ENCODE measurements around a stretch of chr6.

- PRO-cap, result no peak
- RAMPAGE, long total RNA, 5 experiments, result no peak in any of the 5 experiments
- RRBS, result no CpG with 5 or more reads among the region's 2 CpGs
These were observed 4.6 kb downstream of the NDUFAF4 start for GRCh38 chr6:96893037-96893526.

DNA sequence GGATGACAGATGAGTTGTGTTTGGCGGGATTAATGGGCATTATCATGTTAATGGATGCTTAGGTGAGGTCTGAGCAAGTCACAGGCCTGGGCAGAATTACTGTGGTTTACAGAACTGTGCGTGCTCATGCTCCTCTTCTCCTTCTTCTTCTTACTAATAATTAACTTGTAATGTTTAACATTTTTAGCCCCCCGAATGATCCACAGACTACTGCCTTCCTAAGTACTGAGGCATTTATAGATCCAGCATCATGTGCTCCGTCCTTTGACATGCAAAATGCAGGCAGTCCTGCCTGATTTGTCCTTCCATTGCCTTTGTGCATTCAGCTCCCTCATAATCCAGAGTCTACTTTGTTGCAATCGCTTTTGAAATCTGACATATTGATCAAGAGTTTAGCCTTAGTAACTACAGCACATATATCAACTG, 753.5 kb upstream of the MMS22L start:
- PRO-cap, result no peak
- RAMPAGE, long total RNA, 5 experiments, result no peak in any of the 5 experiments
- RRBS, result no CpG with 5 or more reads among the region's 5 CpGs

DNA sequence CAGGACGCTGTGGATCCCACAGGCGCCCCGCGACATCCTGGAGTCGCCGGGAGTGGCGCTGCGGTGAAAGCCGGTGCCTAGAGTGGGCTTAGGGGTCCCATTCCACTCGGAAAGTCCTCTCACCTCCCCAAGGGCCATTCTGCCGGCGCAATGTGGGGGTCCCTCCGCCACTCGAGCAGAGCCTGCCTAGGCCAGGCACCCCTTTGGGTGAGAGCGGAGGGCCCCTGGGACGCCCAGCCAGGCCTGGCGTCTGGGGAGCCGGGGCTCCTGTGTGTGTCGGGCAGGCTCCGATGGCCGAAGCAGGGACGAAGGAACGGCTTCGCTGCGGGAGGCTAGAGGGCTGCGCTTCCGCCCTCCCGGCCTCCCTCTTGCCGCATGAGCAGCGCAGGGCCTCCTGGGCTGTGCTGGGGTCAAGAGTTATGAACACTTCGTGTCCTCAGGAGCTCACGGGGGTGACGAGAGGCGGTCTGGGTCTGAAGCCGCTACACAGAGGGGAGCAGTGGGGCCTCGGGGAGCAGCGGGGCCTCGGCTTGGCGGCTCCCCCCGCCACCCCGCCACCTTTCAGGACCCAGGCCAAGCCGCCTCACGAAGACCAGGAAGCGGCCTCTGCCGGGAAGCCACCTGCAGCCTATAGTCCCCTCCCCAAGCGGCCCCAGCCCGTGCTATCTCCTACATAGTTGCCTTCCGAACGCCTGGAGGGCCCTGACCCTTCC, 13.6 kb downstream of the POU3F2 start:
- PRO-cap, result no peak
- RAMPAGE, long total RNA, 5 experiments, result no peak in any of the 5 experiments
- RRBS, result 10% methylated on average over 17 of the region's 49 CpGs

- PRO-cap, result no peak
- RAMPAGE, long total RNA, 5 experiments, result start-site peak on the minus strand in 1 of 5 experiments, at chr6:98918399-98918601 at its widest, 5 reads per replicate
- RRBS, result no CpG with 5 or more reads among the region's 1 CpG
These were observed 29.4 kb downstream of the FBXL4 start for GRCh38 chr6:98918184-98918863.

DNA sequence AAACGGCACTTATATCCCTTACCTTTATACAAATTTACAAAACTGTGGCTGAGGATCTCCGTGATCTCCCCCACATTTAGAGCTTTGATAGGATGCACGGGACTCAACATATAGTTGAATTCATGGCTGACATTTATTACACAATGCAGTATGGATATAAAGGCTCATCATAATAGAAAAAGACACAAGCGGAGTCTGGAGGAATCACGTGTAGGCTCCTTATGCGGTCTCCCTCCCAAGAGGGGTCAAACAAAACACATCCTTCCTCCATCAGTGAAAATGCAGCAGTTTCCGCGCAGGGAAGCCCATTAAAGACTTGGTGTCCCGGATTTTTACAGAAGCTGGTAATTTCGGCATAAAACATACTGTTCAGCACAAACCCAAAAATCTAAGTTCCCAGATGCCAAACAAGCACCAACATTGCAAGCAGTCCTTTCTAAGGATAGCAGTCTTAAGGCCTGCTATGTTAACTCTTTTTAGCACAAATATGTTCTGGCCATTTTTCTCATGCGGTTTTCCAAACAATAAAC, 1.1 kb downstream of the USP45 start:
- PRO-cap, result no peak
- RAMPAGE, long total RNA, 5 experiments, result no peak in any of the 5 experiments
- RRBS, result no CpG with 5 or more reads among the region's 11 CpGs

DNA sequence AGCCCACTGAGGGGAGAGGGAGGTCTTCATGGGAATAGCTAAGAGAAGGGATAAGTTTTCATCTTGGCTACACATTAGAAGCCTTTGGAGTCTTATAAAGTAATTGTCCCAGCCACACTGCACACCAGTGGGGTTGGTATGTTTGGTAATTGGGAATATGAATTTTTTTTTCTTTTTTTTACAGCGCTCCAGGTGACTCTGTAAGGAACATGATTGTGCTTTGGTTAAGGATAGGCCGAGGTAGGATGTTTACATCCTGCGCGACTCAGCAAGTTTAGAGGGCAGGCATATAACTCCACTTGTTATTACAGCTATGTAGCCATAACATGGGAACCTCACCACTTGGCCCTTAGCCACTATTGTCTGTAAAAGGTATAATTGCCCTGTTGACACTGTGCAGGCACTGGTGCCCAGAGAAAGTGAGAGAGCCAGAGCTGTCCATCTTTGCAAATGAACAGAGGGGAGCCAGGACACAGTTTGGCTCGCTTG, 172.9 kb downstream of the MCHR2 start:
- PRO-cap, result no peak
- RAMPAGE, long total RNA, 5 experiments, result no peak in any of the 5 experiments
- RRBS, result no CpG with 5 or more reads among the region's 5 CpGs

DNA sequence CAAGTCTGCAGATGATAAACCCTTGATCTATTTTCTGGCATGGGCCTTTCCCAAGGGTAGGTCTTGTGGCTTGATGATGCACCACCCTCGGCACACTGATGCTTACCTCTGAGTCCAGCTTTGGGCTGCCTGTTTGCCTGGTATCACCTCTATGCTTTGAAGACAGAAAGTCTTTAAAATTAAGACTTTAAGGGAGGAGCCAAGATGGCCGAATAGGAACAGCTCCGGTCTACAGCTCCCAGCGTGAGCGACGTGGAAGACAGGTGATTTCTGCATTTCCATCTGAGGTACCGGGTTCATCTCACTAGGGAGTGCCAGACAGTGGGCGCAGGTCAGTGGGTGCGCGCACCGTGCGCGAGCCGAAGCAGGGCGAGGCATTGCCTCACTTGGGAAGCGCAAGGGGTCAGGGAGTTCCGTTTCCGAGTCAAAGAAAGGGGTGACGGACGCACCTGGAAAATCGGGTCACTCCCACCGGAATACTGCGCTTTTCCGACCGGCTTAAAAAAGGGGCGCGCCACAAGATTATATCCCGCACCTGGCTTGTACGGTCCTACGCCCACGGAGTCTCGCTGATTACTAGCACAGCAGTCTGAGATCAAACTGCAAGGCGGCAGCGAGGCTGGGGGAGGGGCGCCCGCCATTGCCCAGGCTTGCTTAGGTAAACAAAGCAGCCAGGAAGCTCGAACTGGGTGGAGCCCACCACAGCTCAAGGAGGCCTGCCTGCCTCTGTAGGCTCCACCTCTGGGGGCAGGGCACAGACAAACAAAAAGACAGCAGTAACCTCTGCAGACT, 202.4 kb upstream of the MCHR2 start:
- PRO-cap, result no peak
- RAMPAGE, long total RNA, 5 experiments, result no peak in any of the 5 experiments
- RRBS, result no CpG with 5 or more reads among the region's 37 CpGs

- PRO-cap, result no peak
- RAMPAGE, long total RNA, 5 experiments, result no peak in any of the 5 experiments
- RRBS, result no CpG with 5 or more reads among the region's 2 CpGs
These were observed 17.9 kb upstream of the SIM1 start for GRCh38 chr6:100482555-100483163.

DNA sequence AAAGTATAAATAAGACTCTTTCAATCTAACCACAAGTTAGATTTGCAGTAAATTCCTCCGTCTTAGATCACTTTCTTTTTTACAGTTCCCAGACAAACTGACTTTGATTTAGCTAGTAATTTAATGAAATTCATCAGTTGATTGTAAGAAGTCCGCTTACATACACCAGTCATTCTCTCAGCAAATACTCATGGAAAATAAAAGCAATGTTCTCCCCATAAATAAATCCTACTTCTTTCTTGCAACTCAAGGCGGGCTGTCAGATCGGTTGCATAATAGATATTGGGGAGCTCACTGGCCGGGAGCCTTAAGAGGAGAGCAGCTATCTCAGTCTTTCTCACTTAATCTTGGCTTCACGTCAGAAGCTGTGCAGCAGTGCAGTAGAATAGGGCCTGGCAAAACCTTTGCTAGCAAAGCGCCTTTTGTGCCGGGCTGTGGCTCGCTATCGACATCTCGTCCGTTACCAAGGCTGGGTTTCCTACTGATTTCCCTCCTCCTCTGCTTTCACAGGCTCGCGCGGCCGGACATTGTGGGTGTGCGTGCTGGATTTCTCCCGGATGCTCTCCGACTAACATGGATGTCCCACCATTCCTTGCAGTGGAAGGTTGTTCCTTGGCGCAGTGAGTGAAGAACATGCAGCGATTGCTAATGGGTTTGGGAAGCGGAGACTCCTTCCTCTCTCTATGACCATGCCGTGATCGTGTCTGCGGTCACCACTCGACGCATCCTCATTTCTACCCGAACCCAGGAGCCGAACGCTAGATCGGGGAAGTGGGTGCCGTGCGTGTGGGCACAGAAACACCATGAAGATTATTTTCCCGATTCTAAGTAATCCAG, 5.2 kb downstream of the GRIK2 start:
- PRO-cap, result no peak
- RAMPAGE, long total RNA, 5 experiments, result start-site peak on the plus strand in 1 of 5 experiments, centred at position 661 of the sequence, 8 to 11 reads per replicate
- RRBS, result 13% methylated on average over 11 of the region's 34 CpGs

- PRO-cap, result no peak
- RAMPAGE, long total RNA, 5 experiments, result no peak in any of the 5 experiments
- RRBS, result no CpG with 5 or more reads among the region's 3 CpGs
These were observed 409.4 kb downstream of the HACE1 start for GRCh38 chr6:104450414-104450708.

GRCh38 chr6:104941819-104942150, 15.1 kb upstream of the LIN28B start:
- PRO-cap, result no peak
- RAMPAGE, long total RNA, 5 experiments, result no peak in any of the 5 experiments
- RRBS, result no CpG with 5 or more reads among the region's 6 CpGs

DNA sequence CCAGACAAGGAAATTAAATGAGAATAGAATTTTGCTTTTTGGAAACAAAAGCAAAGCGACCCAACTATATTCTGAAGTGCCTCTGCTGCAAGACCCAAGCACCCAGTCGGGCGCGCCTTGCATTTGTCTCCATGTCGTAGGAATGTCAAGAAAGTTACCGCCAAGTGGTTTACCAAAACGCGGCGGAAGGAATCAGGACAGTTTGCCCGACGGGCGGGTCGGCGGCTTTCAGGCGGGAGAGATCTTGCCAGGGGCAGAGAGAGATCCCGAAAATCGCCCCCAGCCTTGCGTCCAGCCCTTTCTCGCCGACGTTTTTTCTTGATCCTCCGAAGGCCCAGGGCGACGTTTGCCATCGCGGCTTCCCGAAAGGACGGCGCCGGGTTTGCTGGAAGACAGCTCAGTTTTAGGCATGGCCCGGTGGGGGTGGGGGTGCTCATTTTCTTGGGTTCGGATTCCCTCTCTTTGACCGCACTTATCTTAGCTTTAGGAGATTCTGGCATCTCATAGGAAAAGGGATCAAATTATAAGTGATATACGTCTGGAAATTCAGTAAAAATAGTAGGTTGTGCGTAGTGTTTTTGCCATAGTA, 3.9 kb upstream of the LIN28B start:
- PRO-cap, result no peak
- RAMPAGE, long total RNA, 5 experiments, result no peak in any of the 5 experiments
- RRBS, result no CpG with 5 or more reads among the region's 35 CpGs

DNA sequence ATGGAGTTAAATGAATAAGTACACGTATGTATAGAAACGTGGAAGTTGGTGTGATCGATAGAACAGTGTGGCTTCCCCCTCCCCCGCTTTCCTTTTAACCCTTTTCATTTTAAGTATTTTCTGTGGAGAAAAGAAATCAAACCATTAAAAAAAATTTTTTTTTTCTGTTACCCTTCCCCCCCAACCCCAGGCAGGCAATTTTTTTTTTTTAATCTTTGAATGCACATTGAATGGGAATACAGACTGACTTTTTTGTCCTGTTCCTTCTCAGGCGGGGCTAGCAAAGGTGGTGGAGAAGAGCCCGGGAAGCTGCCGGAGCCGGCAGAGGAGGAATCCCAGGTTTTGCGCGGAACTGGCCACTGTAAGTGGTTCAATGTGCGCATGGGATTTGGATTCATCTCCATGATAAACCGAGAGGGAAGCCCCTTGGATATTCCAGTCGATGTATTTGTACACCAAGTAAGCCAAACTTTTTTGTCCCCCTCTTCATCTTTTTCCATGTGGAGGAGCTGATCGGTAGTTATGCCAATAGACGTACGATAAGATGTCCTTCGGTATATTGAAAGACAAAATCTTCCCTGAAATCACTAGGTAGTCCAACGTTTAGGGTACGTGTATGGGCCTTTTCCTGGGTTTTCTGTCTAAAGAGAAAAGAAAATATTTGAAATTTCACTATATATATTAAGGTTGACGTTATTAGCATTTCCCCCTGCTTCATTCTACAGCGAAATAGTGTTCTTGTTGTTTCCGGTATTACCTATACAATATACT, 1.1 kb downstream of the LIN28B start:
- PRO-cap, result no peak
- RAMPAGE, long total RNA, 5 experiments, result no peak in any of the 5 experiments
- RRBS, result no CpG with 5 or more reads among the region's 22 CpGs

GRCh38 chr6:105310232-105311524, 92.2 kb downstream of the PREP start:
- PRO-cap, result no peak
- RAMPAGE, long total RNA, 5 experiments, result no peak in any of the 5 experiments
- RRBS, result no CpG with 5 or more reads among the region's 10 CpGs

GRCh38 chr6:105373250-105373681, 29.6 kb downstream of the PREP start:
- PRO-cap, result no peak
- RAMPAGE, long total RNA, 5 experiments, result start-site peak on the minus strand in 2 of 5 experiments, at chr6:105373486-105373574 at its widest, 23 to 33 reads per replicate
- RRBS, result no CpG with 5 or more reads among the region's 5 CpGs

GRCh38 chr6:105453398-105453737, 50.5 kb upstream of the PREP start:
- PRO-cap, result bidirectional peak, plus-strand start at chr6:105453631, minus-strand start at chr6:105453517
- RAMPAGE, long total RNA, 5 experiments, result no peak in any of the 5 experiments
- RRBS, result no CpG with 5 or more reads among the region's 7 CpGs

DNA sequence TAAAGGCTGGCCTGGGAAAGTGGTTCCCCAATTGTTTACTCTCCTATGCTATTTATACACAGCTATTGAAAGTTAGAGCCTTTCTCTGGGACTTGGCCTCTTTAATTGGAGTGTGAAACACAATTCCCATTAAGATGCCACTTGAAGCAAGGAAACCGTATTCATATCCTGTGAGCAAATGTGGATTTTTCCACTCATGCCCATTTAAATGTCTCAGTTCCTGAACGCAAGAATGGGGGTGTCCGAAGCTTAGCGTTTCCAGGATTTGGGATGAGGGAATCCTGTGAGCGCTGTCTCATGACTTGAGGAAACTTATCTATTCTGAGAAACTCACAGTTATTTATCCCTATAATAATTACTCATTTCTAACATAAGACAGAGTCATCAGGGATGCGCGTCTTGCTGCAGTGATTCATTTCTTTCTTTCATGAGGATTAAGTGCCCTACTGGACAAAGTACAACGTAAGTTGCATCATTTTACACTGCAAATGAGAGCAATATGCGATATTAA, 143.3 kb upstream of the PREP start:
- PRO-cap, result unidirectional peak, plus-strand start at position 261 of the sequence
- RAMPAGE, long total RNA, 5 experiments, result no peak in any of the 5 experiments
- RRBS, result no CpG with 5 or more reads among the region's 9 CpGs

DNA sequence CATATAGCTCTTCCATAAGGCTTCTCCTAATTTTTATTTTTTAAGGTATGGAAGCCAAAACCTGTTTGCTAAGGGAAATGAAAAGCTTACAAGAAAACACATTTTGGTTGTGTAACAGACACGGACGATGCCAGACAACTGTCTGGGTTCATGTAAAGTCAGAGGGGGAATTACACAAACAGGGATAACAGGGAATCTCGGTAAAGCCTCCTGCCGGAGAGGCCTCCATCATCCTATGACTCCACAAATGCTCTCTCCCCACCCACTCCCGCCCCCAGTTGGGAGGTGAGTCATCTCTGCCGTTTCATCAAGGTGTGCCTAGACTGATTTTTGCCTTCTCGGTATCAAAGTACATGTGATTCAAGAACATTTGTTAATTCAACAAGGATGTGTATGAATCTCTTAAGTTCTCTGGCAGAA, 305.0 kb upstream of the PRDM1 start:
- PRO-cap, result no peak
- RAMPAGE, long total RNA, 5 experiments, result no peak in any of the 5 experiments
- RRBS, result no CpG with 5 or more reads among the region's 7 CpGs

- PRO-cap, result no peak
- RAMPAGE, long total RNA, 5 experiments, result no peak in any of the 5 experiments
- RRBS, result no CpG with 5 or more reads among the region's 4 CpGs
These were observed 299.6 kb upstream of the PRDM1 start for GRCh38 chr6:105786579-105786942.

DNA sequence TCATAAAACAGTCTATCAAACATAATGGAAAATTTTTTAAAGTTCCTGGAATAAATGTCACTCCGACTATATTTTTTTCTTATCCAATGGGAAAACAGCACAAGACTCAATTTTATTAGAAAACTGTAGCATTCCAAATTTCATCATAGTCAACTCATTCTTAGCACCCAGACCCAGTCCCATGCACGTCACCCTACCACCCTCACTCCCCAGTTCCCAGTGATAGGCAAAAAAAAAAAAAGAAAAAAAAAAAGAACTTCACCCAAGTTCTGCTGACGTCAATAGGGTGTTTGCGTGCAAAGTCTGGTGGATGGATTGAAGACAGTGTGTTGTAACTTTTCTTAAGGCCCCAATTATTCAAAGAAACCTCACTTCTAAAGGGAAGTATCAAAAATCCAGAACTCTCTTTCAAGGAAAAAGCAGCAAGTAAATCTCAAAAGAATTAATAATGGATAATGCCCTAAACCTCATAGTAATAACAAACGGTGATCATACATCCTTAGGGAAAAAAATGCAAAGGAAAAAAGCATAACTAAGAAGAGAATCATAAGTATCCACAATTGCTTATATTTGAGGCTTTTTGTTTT, 213.8 kb upstream of the PRDM1 start:
- PRO-cap, result no peak
- RAMPAGE, long total RNA, 5 experiments, result no peak in any of the 5 experiments
- RRBS, result no CpG with 5 or more reads among the region's 5 CpGs